Epithelial cell of alveolus of lung (primary cell): Measurements from ENCODE around the genes UVSSA, C4orf48 and HAUS3.

- RAMPAGE, long total RNA, result no peak
- RRBS, result no CpG with 5 or more reads among the region's 23 CpGs
These were observed 22.2 kb downstream of the MAEA start for GRCh38 chr4:1311965-1312298.

DNA sequence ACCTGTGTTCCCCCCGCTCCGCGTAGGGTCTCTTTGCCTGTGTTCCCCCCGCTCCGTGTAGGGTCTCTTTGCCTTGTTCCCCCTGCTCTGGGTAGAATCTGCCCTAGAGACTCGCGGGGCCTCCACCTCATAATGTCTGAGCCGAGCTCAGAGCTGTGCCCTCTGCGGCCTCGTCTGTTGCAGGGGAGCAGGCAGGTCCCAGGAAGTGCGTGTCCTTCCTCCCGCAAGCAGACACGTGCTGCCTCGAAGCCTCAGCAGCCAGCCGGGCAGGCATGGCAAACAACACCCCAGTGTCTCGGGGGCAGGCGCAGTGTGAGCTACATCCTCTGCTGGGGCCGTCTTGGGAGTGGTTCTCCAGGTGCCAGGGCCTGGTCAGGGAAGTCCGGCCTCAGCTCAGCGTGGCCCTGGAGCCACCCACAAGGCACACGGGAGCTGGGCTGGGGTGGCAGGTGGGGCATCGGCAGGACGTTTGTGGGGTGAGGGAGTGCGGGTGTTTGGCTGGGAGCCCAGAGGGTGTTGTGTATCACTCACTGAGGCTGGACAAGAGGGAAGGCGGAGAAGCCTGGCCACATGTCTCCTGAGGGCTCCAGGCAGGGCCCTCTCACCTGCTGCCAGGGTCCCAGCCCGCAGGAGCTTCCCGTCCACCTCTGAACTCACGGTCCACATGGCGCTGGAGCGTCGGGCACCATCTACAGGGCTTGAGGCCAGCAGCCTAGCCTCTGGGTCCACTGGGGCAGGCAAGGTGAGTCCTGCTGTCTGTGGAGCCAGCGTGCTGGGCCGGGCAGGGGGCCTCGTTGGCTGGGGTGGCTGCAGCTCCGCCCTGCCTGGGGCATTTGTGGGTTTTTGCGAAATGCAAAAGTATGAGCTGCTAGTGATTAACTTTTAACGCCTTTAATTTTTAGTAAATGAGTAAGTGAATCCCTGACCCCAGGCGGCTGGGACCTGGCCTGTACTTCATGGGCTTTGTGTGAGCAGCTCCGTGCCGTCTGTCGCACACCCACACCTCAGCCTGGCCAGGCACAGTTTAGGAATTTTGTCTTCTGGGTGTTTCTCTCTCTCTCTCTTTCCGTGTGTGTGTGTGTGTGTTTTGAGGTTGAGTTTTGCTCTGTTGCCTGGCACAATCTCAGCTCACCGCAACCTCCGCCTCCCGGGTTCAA is 17.4 kb upstream of the UVSSA start:
- RAMPAGE, long total RNA, result no peak
- RRBS, result no CpG with 5 or more reads among the region's 45 CpGs

- RAMPAGE, long total RNA, result start-site peak on the plus strand at chr4:1347191-1347210, 83 and 51 reads in 2 replicates
- RRBS, result 1% methylated on average over 66 of the region's 117 CpGs
These were observed at the start of gene UVSSA for GRCh38 chr4:1346835-1348004. TSS of gene UVSSA (plus strand) at chr4:1347208.

DNA sequence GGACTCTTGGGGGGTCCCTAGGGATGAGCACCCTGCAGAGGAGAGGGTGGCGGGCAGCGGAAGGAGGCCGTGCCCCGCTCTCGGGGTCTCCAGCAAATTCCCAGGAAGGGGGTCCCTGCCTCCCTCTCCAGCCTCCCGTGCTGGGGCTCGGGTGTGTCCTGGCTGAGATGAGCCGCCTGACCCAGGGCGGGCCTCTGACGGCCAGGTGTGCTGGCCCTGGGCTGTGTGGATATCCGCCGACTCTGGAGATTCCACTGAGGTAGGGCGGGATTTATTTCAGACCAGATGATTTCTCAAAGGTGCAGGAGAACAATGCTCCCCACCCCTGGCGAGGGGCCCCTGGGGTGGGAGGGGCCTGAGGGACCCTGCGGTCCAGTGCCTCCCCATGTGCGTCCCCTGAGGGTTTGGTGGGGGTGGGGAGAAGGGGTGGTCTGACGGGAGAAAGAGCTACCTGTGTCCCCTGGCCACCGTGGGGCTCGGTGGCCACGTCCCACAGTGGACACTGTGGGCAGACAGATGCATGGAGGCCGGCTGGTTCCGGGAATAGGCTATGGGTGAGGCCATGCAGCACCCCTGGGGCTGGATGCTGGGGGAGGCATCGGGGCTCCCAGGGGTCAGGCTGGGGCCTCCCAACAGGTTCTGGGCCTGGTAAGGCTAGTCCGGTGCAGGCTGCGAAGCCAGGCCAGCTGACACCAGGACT is 971 bp upstream of the FAM53A start:
- RAMPAGE, long total RNA, result no peak
- RRBS, result no CpG with 5 or more reads among the region's 25 CpGs

DNA sequence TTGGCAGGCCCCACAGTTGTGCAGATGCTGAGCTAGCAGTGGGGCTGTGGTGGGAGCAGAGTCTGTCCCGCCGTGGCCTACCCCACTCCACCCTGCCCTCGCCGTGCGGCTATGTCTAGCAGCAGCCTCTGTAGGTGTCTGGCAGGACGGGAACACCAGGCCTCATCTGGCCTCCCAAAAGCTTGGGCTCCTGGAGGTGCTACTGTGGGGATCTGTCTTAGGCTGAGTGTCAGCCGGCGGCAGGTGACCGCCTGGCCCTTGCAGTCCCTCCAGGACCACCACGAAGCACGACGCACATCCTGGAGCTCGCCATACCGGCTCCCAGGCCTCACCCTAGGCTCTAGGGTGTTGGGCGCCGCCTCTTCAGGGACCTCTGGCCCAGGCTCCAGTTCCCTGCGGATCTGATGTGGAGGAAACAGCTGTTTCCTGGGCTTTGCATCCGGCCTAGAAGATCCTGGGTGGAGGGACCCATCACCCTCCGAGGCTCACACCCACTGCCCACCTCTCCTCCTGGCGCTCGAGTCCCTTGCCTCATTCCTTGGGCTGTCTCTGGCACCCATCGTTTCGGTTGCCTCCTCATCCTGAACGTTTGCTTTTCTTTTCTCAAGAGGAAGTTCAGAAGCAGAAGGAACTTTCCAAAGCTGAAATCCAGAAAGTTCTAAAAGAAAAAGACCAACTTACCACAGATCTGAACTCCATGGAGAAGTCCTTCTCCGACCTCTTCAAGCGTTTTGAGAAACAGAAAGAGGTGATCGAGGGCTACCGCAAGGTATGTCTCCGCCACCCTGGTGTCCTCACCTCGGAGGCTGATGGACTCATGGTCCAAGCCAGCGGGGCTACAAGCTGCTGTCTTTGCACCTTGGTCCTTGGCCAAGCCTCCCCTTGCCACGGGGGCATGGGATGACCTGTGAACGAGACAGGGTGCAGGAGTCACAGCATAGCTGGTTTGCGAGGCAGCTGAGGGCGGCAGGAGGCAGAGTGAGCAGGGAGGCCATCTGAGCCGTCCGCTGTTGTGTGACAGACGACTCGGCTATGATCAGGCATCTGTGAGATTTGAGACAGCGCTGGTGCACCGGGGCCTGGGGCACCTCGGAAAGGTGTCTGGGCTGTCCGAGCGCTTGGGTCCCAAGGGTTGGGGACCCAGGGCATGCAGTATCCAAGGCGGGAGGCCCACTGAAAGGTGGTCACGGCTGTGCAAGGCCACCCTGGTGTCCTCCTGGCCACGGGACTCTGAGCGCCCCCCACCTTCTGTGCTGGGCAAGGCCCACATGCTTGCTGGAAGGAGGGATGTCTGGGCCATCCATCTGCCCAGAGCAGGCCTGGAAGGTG is 19.4 kb downstream of the TACC3 start:
- RAMPAGE, long total RNA, result no peak
- RRBS, result 94% methylated on average over 8 of the region's 48 CpGs

DNA sequence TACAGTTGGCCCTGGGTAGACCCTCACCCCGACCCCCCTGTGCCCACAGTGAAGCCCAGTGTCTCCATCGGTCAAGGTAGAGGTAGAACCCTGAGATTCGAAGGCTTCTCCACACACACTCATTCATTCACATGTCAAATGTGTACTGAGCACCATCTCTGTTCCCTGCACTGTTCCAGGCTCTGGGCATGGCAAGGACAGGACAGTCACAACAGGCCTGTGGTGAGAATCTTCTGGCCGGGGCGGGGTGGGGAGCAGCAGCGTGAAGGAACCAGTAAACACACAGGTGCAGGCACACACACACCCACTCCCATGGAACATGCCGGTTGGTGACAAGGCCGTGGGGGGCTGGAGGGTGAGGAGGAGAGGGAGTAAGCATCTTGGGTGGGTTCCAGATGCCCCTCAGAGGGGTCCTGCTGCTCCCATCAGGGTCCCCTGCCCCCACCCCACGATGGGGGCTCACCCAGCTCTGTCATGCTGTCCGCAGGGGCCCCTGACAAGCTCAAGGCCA is 29.5 kb downstream of the TACC3 start:
- RAMPAGE, long total RNA, result no peak
- RRBS, result 73% methylated on average over 4 of the region's 10 CpGs

- RAMPAGE, long total RNA, result no peak
- RRBS, result 11% methylated on average over 26 of the region's 92 CpGs
These were observed 1.9 kb downstream of the FGFR3 start for GRCh38 chr4:1794817-1795648.

DNA sequence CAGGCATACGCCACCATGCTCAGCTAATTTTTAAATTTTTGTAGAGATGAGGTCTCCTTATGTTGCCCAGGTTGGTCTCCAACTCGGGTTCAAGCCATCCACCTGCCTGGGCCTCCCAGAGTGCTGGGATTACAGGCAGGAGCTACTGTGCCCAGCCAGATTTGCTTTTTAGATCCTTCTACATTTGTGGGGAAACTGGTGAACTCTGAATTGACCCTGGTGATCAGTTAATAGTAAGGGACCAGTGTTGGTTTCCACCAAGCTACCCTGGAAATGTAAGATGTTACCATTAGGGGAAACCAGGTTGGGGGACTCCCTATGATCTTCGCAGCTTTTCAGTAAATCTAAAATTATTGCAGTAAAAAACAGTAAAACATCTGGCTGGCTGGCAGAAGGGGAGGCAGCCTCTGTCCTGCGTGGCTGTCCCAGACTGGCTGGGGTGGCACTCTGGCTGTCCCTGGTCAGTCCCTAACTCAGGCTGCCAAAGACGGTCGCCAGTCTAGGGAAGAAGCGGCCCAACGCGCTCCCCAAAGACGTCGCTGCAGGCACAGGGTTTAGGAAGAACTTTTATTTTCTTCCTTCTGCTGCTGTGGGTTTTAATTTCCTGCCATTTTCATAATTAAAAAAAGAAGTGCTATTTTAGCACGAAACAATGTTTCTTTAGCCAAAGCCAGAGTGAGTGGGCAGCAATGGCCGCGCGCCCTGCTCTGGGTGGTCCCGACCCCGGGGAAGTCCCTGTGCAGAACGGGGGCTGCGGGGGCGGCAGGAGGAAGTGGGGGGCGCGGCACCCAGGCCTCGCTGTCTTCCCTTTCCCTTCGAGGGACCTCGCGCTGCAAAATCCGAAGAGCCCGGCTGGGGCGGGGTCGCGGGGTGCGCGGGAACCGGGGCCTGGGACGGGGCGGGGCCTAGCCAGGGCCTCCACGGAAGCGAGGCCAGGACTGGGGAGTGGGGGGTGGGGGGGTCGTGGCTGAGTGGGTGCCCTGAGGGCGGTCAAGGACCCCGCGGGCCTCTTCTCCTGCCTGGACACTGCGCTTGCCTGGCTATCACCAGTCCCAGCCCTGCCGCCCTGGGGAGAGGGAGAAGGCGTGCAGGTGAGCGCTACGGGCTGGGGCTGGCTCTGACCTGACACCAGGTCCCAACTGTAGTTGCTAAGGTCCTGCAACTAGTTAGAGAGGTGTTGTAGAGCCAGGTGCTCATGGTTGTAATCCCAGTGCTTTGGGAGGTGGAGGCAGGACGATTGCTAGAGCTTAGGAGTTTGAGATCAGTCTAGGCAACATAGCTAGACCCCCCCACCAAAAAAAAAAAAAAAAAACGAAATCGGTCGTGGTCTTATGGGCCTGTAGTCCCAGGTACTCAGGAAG is 6.3 kb upstream of the LETM1 start:
- RAMPAGE, long total RNA, result no peak
- RRBS, result no CpG with 5 or more reads among the region's 51 CpGs

- RAMPAGE, long total RNA, result no peak
- RRBS, result no CpG with 5 or more reads among the region's 21 CpGs
These were observed 53.1 kb downstream of the NELFA start for GRCh38 chr4:1955515-1956208.

GRCh38 chr4:2041651-2042170 is at the start of gene C4orf48:
TSS of gene C4orf48 (plus strand) at chr4:2041995.
- RAMPAGE, long total RNA, result no peak
- RRBS, result 1% methylated on average over 30 of the region's 61 CpGs

DNA sequence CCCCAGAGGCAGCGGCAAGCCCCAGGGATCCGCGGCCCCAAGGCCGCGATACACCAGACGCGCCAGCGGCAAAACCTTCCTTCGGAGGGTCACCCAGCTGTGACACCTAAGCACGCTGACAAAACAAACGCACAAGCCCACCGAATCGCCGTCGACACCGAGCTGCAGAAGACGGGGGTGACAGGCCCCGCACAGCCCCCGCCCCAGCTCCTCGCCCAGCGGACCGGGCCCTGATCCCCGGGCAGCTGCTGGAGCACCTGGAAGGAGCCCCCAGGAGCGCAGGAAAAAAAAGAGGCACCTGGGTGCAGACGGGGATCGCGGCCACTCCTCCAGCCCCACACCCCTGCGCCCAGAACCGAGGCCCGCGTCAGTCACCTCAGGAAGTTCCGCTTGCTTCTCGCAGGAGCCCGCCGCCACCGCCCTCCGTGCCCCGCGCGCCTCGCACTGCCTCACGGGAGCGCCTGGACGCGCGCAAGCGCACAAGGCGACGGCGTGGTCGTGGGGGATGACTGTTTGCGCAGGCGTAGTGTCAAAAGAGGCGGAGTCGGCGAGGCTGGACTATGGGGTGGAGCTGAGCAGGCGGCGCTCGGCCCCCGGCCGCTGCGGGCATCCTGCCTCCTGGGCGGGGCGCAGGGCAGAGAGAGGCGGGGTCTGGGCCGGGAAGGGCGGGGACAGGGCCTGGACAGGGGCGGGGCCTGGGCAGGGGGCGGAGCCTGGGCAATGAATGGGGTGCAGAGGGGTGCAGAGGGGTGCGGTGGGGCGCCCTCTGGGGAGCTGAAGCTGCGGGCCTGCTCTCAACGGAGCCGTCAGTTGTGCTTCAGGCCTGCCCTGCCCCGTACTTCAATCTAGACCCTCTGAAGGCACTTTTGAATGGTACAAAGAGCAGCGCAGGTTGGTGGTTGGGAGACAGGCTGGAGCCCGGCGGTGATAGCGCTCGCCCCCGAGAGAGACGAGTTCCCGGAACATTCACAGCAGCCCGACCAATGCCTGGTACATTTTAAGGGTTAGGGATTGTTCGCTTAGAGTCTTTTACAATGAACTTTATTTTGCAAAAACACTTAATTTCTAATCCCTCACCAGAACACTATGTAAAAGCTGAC is at the start of gene HAUS3:
TSS of gene HAUS3 (minus strand) at position 446 of the 1,100 bp plus-strand sequence.
- RAMPAGE, long total RNA, result no peak
- RRBS, result 0% methylated on average over 7 of the region's 85 CpGs

GRCh38 chr4:2243768-2244301 is 1.9 kb upstream of the HAUS3 start:
- RAMPAGE, long total RNA, result no peak
- RRBS, result no CpG with 5 or more reads among the region's 3 CpGs

DNA sequence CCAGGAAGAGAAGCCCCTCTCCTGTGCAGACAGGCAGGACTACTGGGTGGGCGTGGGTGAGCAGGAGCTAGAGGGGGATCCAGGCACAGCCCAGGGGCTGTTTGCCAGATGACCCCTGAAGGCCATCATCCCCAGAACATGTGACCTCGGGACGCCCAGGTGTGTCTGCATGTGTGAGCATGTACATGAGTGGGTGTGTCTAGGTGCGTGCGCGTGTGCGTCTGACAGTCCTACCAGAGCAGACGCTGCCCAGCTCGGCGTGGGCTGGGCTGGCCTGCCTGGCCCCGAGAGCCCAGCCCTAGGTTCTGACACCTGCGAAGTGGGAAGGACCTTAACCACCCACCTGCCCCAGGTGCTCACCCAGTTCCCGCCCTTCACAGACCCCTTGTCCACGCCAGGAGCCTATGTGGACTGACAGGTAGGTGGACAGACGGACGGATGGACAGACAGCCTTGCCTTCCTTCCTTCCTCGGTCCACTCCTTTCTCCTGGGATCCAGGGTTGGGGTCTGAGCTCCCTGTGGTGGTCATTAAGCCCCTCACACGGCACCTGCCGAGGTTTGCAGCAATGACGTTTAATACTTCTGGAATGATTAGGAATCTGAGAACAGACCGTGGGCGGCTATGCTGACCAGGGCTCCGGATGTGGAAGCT is 7.9 kb upstream of the HAUS3 start:
- RAMPAGE, long total RNA, result no peak
- RRBS, result 58% methylated on average over 1 of the region's 23 CpGs

- RAMPAGE, long total RNA, result no peak
- RRBS, result no CpG with 5 or more reads among the region's 11 CpGs
These were observed 28.8 kb downstream of the ZFYVE28 start for GRCh38 chr4:2389651-2390081.

DNA sequence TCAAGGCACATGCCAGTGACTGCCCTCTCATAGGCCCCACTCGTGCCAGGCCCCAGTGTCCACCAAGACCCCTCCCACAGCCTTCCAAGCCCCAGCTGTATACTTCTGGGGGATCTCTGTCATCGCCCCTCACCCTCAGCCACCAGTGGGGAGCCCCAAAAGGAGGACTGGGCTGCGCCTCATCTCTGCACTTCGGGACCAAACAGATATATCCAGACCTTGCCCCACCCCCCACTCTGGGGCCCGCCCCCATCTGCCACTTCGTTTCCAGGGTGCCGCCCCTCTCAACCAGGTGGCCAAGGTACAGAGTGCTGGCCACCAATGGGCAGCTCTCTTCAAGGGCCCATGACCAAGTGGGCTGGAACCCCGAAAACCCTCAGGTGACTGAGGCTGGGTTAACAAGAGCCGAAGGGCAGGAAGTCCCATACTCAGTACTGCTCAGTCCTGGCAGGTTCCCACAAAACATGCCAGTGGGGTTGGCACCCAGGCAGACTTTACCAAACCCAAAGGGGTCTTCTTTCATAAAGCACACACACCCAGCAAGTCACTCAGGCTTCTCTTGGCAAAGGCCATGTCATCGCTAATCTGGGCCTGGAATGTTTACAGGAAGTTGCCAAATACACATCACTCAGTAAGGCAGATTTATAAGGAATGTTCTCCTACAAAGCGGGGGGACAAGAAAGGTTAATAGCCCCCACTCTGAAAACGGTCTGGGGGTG is 4.5 kb downstream of the ZFYVE28 start:
- RAMPAGE, long total RNA, result no peak
- RRBS, result no CpG with 5 or more reads among the region's 12 CpGs

DNA sequence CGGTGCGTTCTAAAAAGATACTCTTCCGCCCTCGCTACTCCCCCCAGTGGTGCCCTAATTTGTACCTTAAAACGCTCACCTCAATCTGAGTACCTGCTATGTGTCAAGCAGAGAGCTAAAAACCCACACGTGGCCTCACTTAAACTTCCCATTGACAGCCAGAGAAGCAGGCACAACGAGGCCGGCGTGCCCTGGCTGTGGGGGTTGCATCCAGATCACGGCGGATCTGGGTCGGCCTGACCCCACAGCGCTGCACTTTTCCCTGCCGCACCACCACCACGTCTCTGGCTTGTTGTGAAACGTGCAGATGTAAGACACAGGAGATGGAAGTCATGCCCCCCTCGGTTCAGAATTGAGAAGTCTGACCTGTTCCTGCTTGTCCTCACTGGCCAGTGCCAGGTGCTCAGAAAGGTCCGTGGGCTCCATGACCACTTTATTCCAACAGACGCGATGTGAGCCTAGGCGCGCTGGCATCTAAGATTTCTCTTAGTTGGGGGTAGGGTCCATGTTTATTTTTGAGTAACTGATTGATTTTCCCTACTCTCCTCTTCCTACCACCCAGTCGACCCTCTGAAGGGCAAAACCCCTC is 919 bp upstream of the ZFYVE28 start:
- RAMPAGE, long total RNA, result no peak
- RRBS, result no CpG with 5 or more reads among the region's 23 CpGs

- RAMPAGE, long total RNA, result no peak
- RRBS, result no CpG with 5 or more reads among the region's 9 CpGs
These were observed 50.8 kb downstream of the FAM193A start for GRCh38 chr4:2587154-2587817.

DNA sequence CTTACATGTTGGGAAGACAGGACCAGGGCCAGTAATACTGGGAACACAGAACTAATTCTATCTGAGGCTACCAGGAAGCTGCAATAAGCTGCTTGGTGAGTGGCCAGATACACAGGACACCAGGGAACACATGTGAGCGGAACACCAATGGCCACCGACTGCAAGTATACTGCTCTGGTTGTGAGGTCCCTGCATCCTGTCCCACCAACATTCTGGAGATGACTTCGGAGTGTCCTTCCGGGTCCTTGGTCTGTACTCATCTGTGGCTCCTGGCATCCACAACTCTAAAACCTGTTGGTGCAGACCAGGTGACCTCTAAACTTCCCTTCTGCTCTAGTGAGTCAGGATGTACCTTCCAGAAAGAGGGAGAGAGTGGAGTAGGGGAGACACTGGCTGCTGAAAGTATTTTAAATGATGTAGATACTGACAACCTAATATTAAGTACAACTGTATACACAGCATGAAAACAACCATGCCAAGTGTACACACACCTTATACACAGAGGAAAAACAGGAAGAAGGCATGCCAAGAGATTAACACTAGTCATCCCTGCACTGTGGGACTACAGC is 2.6 kb downstream of the TNIP2 start:
- RAMPAGE, long total RNA, result no peak
- RRBS, result no CpG with 5 or more reads among the region's 4 CpGs

- RAMPAGE, long total RNA, result no peak
- RRBS, result 56% methylated on average over 7 of the region's 29 CpGs
These were observed 18.9 kb downstream of the SH3BP2 start for GRCh38 chr4:2811468-2812542.

GRCh38 chr4:2837775-2838993 is 5.5 kb upstream of the ADD1 start:
- RAMPAGE, long total RNA, result no peak
- RRBS, result no CpG with 5 or more reads among the region's 15 CpGs